Placental pericyte (primary cell): ENCODE measurements around a stretch of chr5.

DNA sequence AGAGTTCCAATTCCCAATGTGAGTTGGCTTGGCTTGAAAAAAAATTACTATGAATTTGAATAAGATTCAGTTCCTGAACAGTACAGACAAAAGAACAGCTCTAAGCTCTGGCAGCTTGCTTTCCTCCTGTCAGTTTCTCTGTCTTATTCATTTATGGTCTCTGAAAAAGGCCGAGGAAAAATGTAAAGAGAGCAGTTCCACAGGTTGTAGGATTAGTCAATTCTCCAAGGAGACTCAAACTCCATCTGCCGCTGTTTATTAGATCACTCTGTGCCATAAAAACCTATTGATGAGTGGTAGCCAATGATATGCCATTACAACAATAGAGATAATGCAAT, 188.3 kb downstream of the ARRDC3 start:
- CAGE, long polyA plus RNA: no peak

- CAGE, long polyA plus RNA: no peak
Observed at GRCh38 chr5:91212275-91213130, 170.6 kb downstream of the ARRDC3 start.

DNA sequence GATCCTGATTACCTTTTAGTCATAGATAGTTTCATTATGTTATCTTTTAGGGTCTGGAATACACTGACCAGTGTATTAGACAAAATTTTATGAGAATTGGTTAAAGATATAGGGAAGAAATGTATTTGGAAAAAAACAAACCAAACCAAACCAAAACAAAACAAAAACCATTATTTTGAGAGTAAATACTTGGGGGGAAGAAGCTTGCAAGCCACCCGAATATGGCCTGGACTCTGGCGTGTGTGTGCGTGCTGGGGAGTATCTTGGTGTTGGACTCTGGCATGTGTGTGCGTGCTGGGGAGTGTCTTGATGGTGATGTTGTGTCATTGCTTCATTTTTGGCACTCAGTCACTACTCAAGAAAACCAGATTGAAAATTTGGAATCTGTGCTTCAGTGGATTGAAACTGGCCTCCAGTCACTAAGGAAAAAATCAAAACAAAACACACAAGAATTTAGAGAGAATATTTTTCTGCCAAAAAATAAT, 76.1 kb downstream of the ARRDC3 start:
- CAGE, long polyA plus RNA: no peak

GRCh38 chr5:91310725-91311308, 72.3 kb downstream of the ARRDC3 start:
- CAGE, long polyA plus RNA: no peak

DNA sequence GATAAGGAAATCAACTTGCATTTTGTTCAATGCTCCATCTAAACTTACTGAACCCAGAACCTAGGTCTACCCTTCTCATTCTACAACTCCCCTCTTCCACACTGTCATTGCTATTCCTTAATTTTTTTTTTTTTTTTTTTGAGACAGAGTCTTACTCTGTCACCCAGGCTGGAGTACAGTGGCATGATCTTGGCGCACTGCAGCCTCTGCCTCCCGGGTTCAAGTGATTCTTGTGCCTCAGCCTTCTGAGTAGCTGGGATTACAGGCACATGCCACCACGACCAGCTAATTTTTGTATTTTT, 16.3 kb downstream of the ARRDC3 start:
- CAGE, long polyA plus RNA: no peak

GRCh38 chr5:91371036-91371677, 12.0 kb downstream of the ARRDC3 start:
- CAGE, long polyA plus RNA: no peak

- CAGE, long polyA plus RNA: no peak
Observed at GRCh38 chr5:91372782-91373277, 10.3 kb downstream of the ARRDC3 start.

GRCh38 chr5:92198939-92199342, 815.8 kb upstream of the ARRDC3 start:
- CAGE, long polyA plus RNA: no peak

DNA sequence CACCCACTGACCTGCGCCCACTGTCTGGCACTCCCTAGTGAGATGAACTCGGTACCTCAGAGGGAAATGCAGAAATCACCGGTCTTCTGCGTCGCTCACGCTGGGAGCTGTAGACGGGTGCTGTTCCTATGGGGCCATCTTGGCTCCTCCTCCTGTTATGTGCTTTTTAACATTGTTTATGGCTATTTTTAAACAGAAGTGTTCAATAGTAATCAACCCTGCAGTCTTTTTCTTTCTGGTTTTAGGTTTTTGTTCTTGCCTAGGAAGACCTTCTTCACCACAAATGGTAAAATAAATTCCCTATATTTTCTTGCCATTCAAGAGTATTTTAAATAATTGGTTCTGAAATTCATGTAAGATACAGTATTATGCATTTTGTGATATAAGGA, 816.2 kb upstream of the ARRDC3 start:
- CAGE, long polyA plus RNA: no peak

DNA sequence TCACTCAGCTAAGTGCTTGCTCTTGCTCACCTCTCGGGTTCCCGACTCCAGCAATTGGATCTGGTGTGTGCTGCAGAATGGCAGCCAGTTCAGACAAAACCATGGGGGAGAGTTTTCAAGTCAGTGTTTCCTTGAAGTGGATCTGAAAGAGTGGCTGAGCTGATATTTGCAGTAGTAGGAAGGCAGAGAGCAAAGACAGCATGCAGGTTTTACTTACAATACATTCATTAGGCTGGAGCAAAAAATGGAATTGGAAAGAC, 160.8 kb upstream of the NR2F1 start:
- CAGE, long polyA plus RNA: no peak

DNA sequence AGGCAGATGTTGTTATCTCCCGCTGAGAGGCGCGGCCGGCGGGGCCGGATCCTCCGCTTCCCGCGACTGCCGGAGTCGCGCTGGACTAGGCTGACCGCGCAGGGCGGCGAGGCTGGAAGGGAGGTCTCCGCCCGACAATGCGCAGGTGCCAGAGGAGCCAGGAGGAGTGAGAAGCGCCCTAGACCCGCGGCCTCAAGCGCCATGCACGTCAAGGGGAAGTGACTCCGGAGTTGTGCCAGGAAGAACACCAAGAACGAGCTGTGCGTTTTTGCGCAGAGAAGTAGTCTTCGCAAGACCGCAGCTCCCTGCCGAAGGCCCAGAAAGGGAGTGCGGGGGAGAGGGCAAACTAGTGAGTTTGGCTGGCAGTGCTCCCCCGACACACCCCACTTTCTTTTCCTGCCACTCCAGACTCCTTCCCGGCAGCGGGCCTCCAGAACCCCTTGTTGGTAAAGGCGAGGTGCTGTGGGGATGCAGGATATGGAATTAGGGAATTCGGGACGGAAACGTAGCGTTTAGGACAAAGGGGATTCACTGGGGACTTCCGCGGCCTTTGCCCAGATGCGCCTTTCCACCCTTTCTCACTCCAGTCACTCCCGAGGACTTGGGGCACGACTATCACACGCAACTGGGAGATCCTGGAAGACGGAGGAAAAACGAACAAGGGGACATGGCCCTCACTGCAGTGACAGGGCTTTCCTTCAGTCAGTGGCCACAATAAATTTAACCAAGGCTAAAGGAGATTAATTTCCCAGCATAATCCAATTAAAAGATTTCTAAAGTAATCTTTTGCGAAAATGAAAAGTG, 10.0 kb upstream of the NR2F1 start:
- CAGE, long polyA plus RNA: no peak

- CAGE, long polyA plus RNA: no peak
Observed at GRCh38 chr5:93583826-93584927, 1.2 kb downstream of the NR2F1 start.

DNA sequence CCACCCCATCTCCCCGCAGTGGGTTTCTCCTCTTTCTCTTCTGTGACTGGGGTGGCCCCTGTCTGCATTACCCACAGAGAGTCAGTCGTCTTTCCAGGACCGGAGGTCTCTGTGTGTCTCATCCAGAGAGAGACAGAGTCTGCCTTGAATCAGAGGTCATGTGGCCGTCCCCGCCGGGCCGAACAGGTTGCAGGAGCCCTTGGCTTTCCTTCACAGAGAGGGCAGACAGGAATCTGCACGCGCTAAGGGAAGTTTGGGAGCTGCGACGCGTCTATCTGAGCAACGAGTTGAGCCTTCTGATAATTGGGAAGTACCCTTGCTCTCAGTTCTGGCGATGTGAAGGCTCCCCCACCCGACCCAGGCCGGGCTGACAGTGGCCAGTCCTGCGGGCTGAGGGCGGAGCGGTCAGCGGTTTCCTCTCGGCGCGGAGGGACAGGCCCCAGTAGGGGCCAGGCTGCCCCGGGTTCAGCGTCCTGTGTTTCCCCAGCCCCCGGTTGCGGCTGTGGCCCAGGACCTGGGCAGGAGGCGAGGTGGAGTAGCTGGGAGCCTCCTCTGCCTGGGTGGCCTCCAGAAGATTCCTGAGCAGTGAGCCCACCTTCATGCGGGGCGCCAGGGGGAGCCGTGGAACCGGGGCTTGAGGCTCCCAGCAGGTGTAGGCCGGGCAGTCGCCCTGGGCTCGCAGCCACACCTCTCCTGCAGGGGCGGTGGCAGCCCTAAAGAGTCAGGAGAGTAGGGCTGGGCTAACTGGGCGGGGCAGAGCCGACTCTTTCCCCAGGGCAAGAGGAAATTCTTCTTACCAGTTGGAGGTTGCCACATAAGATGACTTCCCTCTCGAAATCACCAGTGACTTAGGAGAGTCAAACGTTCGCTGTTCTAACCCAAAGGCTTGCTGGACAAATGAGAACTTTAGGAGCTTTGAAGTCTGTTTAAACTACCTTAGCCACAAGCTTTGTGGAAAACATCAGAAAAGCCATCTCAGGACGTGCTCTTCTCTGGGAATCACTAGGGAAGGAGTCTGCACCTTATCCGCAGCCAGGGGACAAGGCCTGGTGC, 13.9 kb downstream of the NR2F1 start:
- CAGE, long polyA plus RNA: no peak

GRCh38 chr5:93598192-93599191, 15.5 kb downstream of the NR2F1 start:
- CAGE, long polyA plus RNA: no peak

- CAGE, long polyA plus RNA: no peak
Observed at GRCh38 chr5:93599424-93599775, 16.4 kb downstream of the NR2F1 start.

DNA sequence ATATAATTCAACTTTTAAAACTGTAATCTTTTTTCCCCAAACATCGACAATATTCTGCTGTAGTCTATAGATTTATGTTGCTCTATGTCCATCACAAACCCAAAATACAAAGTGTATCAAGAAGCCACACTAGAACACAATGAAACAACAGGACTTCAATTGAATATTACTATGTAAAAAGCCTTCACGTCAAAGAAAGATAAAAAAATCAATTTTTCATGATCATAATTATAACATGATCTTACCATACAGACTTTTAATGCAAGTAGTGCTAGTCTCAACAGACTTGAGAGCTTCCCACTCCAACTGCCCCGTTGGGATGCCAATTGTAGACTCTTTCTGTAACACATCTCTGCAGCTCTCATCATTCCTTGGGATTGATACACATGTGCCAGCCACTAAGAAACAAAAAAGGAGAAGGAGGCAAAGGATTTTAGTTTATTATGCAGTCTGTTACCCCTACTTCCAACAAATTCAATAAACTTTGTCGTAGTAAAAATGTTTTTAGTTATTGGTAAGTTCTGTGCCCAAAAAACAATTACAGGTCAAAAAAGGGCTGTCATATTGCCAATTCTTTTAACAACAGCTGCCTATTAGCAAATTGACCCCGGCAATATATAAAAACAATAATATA, 76.6 kb downstream of the SKIC3 start:
- CAGE, long polyA plus RNA: no peak

- CAGE, long polyA plus RNA: no peak
Observed at GRCh38 chr5:95712258-95712851, 18.8 kb upstream of the RHOBTB3 start.

GRCh38 chr5:95728365-95729211, 2.5 kb upstream of the RHOBTB3 start:
- CAGE, long polyA plus RNA: no peak

- CAGE, long polyA plus RNA: no peak
Observed at GRCh38 chr5:95732435-95732769, 1.3 kb downstream of the RHOBTB3 start.

DNA sequence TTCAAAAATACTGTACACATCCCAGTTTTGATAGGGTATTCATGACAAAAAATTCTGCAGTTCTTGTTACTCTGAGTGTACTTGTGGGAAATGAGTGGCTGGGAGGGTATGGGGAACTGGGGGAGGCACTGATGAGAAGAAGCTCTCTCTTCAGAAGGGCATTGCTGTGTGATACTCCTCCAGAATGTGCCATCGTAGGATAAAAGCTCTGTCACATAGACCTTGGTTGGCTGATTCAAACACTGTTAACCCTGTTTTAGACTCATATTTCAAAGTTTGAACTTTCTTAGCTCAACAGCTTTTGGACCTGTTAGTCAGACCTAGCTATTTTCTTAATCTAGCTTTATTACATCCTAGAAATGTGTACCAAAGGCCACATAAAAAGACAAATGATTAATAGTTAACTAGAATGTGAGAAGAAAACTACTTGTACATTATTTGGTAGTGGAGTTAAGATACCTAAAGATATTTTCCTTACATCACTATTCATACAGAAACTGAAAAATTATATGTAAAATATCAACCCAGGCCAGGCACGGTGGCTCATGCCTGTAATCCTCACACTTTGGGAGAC, 4.2 kb downstream of the RHOBTB3 start:
- CAGE, long polyA plus RNA: no peak